Mesothelial cell of epicardium (in vitro differentiated cells): ENCODE results near the genes TAS2R39 and CASP2.

DNA sequence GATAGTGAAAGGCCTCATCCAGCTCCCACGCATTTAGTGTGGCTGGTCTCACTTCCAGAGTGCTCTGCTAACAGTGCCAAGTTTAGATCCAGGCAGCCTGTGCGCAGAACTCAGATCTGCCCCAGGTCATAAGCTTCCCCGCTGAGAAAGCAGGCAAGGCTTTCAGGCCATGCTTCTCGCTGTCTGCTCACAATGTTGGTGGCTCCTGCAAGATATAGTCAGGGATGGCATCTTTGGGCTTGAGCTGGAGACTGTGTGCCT is 11.4 kb downstream of the AGK start:
- PRO-cap = no peak

DNA sequence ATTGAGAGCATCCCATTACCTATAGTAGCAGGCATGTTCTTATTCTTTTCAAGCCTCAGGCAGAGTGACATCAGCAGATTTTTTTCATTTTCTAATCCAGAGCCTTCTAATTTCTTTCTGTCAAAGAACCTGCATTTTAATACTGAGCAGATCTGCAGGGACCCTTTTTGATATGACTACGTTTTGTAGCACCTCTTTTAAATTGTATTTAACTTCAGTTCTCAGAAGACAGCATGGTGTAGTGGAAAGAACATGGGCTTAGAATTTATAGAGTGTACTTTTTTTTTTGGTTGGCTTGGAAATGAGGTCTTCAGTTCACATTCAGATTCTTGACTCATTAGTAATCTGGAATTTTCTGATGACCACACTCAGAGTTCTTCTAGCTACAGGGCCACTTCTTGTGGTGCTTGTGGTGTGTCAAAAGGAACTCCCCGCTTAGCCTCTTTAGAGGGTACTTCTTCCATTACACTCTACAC is 34.6 kb downstream of the AGK start:
- PRO-cap = no peak

- PRO-cap = no peak
Measured at GRCh38 chr7:141664362-141665574, 37.2 kb downstream of the DENND11 start.

DNA sequence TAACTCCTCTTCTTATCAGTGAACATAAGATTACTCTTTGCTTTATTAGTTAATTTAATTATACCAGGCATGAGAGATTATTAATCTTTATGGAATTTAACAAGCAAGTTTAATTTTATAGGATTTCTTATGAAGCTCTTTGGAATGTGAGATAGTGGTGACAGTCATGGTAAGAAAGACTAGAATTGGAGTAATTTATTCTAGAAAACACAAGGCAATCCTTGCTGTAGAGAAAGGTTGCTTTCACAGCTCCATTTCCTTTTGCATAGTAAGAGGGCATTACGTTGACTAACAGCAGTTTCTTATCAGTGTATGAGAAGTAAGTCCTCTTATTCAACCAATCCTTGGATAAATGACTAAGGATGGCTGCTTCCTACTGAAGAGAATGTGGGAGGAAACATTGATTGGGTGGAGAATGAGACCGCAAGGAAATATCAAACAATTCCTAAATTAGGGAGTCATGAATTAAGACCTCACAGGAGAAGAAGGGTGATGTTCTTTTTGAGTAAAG is 5.4 kb downstream of the MGAM start:
- PRO-cap = no peak

DNA sequence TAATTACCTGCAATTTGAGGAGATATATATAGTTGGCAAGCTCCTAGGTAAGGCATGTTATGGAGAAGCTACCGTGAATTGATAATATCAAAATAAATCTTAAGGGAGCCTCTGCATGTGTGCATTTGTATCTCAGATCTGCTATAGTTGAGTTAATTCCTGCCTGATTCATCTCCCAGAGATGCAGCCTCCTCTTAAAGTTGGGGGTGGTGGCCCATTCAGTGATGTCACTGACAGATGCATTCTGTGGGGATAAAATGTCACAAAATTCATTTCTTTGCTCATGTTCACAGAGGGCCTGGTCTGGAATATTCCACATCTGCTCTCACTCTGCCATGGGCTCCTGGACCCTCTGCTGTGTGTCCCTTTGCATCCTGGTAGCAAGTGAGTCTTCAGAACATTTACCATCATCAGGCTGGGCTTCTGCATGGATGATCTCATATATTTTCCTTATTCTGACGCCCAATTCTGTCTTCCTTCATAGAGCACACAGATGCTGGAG is 185.8 kb upstream of the PRSS1 start:
- PRO-cap = no peak

DNA sequence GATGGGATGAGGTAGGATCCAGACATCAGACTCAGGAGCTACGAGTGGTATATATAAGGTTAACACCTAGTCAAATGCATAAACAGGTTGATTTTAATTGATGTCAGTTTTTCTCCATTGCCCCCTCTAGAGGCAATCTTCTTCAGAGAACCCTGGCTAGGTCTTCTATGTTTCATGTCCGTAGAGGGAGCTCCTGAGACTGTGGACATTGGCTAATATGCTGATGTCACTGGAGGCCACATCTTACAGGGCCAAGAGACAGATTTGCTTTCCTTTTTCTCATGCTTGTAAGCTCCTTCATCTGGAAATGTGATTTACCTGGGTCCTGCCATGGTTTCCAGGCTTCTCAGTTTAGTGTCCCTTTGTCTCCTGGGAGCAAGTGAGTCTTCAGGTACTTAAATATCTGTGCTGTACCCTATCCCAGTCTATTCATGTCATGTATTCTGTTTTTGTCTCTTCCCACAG is 161.6 kb upstream of the PRSS1 start:
- PRO-cap = no peak

DNA sequence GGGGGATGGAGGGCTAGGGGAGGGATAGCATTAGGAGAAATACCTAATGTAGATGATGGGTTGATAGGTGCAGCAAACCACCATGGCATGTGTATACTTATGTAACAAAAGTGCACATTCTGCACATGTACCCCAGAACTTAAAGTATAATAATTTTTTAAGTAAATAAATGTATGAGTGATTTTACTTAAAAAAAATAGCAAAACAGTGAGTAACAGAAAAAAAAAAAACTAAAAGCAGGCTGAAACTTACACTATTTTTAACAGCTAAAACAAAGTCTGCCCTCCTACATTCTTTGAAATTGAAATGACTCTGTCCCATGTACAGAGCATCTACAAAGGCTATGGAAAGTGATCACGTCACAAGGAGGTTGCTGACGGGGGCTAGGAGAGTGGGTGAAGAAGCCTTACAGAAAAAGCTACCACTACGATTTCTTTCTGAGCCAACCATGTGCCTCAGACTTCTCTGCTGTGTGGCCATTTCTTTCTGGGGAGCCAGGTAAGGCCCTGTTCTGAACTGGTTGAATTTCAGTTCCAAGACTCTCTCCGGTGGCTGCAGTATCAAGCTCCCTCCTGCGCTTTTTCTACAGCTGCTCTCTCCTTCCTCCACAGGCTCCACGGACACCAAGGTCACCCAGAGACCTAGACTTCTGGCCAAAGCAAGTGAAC is 112.7 kb upstream of the PRSS1 start:
- PRO-cap = no peak

DNA sequence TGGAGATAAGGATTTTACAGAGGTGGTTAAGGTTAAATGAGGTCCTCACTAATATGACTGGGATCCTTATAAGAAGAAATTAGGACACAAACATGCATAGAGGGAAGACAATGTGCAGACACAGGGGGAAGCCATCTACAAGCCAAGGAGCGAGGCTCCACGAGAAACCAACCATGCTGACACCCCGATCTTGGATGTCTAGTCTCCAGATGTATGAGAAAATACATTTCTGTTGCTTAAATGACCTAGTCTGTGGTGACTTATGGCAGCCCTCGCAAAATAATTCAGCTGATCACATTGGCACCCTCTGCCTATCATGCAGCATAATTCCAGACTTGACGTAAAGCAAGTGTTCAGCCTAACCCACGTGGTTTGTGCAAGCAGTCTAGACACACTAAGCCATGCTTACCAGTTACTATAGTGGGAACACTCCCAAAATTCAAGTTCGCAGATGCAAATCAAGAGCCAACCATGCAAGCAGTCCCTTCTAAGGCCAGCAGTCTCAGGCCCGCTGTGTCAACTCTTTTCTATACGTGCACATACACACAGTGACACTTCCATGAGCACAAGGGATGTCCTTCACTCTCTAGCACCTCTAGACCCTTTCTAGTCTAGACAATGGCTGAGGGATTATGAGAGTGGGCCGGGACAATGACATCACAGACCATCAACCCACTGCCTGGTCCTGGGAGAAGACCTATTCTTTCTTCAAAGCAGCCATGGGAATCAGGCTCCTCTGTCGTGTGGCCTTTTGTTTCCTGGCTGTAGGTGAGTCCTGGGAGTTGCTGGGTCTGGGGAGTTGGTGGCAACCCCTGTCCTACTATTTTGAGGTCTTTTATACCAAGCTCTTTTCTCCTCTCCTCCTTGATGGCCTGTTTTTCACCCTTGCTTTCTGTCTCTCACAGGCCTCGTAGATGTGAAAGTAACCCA is 29.0 kb upstream of the PRSS1 start:
- PRO-cap = no peak

DNA sequence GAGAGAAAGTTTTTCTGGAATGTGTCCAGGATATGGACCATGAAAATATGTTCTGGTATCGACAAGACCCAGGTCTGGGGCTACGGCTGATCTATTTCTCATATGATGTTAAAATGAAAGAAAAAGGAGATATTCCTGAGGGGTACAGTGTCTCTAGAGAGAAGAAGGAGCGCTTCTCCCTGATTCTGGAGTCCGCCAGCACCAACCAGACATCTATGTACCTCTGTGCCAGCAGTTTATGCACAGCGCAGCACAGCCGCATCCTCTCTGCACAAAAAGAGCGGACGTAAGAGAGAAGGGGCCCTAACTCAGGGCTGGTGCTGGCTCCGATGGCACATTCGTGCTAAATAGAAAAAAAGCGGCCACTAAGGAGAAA is 28.4 kb upstream of the PRSS1 start:
- PRO-cap = no peak

GRCh38 chr7:142782996-142783646 is 12.4 kb downstream of the PRSS2 start:
- PRO-cap = no peak

DNA sequence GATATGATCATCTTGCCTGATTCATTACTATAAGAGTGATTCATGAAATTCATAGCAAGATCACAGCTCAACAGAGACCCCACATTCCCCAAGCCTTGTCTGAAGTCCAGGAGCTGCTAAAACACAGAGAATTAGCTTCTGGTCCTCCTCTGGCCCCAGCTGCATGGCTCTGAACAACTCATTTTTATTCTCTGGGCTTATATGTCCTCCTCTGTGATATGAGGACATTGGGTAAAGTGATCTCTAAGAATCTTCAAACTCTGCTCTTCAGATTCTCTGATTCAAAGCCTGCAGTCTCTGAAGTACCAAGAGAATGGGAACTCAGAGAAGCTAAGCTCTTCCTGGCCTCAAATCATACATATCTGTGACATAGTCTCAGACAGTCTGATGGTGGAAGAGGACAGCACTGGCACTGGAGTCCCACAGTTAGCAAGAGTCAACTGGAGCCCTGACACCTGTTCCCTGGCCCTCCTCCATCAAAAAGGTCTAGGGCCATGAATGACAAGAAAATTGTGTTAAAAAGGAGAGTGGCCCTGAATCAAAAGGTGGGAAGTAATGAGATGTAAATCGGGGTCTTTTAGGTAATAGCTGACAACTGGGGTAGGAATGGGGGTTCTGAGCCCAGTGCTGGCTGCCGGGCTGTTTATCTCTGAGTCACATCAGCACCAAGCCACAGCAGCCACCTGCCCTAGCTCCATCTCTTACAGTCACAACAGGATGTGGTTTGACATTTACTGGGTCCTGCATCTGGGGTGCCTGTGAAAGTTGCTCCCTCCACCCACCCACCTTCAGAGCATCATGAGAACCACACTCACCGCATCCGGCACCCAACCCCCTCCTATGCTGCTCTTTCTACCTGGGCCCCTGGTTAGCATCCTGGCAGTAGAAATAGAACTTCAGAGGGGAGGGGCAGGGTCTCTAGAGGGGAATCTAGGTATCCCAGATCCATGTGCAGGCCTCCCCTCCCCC is 37.7 kb downstream of the PRSS2 start:
- PRO-cap = no peak

- PRO-cap = no peak
Measured at GRCh38 chr7:142855573-142856483, 952 bp downstream of the EPHB6 start.

GRCh38 chr7:143183139-143183470 is at the start of gene TAS2R39:
Gene TAS2R39, plus strand, starts transcription at chr7:143183419.
- PRO-cap = no peak

GRCh38 chr7:143288132-143288497 is at the start of gene CASP2:
Gene CASP2, plus strand, starts transcription at chr7:143288351.
- PRO-cap = bidirectional peak, plus-strand start at chr7:143288445, minus-strand start at chr7:143288279

DNA sequence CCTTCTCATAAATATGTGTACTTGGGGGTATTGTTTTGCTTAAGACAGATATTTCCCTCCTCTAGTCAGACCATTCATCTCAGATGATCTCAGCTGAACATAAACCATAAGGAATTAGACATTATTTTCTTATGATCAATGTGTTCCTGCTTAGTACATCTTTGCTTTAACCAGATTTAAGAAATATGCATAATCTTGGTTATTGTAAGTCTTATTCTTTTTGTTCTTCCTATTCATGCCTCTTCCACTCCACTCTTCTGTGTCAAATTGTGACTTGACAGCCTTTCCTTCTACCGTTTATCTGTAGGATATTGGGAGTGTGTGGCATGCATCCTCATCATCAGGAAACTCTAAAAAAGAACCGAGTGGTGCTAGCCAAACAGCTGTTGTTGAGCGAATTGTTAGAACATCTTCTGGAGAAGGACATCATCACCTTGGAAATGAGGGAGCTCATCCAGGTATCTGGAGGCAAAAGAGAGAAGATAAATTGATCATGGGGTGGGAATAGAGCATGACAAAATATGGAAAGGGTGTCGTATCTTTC is 3.2 kb downstream of the CASP2 start:
- PRO-cap = no peak

DNA sequence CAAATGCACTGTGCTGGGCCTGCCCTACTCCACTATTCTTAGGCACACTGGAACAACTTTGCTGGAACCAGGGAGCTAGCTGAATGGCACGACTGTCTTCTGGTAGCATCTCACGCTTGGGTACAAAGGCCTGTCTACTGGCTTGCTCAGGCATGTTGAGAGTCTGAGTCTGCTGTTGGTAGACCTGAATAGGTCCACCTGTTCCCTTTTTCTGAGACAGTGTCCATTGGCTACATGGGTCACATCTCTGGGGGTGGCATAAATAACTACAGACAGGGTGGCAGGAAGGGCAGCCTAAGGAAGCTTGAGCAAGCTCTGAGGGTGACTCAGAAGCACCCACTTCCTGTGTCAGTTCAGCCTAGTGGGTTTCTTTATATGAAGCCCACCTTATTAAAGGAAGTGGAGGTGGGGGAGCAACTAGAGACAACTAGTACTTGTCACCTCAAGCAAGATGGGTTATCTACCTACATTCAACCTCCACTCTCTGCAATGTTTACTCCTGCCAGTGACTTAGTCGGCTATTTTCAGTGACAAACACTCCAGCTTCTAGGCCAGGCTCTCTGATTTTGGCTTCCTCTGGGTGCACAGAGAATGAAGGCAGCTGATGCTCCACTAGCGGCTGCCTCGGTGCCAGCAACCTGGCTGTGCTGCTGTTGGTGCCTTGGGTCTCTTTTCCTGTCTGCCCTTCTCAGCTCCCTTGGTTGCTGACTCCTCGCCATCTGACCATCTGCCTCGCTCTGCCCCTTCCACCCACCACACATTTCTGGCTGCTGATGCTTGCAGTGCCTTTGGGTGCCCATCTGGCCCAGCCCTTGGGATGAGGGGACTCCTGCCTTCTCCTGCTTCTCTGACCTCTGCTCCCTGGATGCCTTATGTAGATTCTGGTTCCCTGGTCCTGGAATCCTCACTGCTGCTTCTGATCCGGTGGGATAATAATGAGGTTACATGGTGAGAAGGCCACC is 5.6 kb upstream of the ZYX start:
- PRO-cap = no peak

- PRO-cap = unidirectional peak, plus-strand start at chr7:143380357; unidirectional peak, plus-strand start at chr7:143380394
Measured at GRCh38 chr7:143380221-143380854, 807 bp upstream of the ZYX start.

DNA sequence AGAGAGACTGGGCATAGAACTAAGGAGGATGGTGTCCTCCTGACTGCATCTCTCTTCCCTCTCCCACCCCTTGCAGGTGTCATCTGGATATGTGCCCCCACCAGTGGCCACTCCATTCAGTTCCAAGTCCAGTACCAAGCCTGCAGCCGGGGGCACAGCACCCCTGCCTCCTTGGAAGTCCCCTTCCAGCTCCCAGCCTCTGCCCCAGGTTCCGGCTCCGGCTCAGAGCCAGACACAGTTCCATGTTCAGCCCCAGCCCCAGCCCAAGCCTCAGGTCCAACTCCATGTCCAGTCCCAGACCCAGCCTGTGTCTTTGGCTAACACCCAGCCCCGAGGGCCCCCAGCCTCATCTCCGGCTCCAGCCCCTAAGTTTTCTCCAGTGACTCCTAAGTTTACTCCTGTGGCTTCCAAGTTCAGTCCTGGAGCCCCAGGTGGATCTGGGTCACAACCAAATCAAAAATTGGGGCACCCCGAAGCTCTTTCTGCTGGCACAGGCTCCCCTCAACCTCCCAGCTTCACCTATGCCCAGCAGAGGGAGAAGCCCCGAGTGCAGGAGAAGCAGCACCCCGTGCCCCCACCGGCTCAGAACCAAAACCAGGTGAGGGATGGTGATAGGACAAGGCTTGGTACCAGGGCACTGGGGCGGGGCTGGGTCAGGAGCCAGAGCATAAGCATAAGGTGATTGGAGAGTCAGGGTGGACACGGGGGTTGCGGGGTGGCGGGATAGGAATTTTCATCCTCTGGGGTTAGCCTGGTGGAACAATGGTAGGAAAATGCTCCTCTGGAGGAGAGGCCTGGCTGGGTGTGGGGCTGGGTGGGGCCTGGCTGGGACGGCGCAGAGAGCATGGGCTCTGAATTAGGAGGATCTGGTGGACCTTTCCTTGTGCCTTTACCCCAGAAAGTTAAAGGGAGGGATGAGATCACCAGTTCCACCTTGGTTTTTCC is 1.9 kb downstream of the ZYX start:
- PRO-cap = no peak

GRCh38 chr7:143393380-143393846 is 12.3 kb downstream of the ZYX start:
- PRO-cap = no peak

DNA sequence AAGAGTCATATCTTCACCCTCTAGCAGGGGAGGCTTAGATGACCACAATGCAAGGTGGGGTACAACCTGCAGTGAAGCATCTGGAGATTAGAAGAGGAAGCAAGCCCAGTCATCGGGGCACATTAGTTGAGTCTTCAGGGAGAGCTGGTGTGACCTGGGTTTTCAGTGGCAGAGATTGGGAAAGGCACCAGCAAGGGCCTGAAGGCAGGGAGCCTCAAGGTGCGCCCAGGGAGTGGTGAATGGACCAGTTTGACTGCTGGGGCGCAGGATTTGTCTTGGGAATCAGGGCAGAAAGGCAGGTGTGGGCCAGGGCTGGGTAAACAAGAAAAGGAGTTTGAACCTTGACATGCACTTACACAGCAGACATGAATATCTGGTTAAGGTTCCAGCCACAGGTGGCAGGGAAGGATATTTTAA is 574 bp upstream of the EPHA1 start:
- PRO-cap = no peak